ENCODE results near the gene METTL7A.

GRCh38 chr12:49827125-49827672 lies 1.0 kb downstream of the NCKAP5L start:
- PRO-cap = no peak
- RAMPAGE, long total RNA, 2 experiments = no peak in any of the 2 experiments

DNA sequence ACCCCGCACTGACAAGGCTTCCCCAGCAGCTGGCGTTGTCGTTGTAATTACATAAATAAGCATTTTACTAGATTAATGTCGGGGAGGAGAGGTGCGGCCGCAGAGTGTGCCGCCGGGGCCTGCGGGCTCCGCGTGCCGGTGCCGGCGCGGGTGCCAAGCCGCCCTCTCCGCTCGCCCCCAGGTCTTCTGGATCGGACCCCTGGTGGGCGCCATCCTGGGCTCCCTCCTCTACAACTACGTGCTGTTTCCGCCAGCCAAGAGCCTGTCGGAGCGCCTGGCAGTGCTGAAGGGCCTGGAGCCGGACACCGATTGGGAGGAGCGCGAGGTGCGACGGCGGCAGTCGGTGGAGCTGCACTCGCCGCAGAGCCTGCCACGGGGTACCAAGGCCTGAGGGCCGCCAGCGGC lies 4.7 kb downstream of the AQP2 start:
- PRO-cap = no peak
- RAMPAGE, long total RNA, 2 experiments = no peak in any of the 2 experiments

GRCh38 chr12:49962712-49963376 lies 1.2 kb downstream of the AQP5 start:
- PRO-cap = no peak
- RAMPAGE, long total RNA, 2 experiments = no peak in any of the 2 experiments

DNA sequence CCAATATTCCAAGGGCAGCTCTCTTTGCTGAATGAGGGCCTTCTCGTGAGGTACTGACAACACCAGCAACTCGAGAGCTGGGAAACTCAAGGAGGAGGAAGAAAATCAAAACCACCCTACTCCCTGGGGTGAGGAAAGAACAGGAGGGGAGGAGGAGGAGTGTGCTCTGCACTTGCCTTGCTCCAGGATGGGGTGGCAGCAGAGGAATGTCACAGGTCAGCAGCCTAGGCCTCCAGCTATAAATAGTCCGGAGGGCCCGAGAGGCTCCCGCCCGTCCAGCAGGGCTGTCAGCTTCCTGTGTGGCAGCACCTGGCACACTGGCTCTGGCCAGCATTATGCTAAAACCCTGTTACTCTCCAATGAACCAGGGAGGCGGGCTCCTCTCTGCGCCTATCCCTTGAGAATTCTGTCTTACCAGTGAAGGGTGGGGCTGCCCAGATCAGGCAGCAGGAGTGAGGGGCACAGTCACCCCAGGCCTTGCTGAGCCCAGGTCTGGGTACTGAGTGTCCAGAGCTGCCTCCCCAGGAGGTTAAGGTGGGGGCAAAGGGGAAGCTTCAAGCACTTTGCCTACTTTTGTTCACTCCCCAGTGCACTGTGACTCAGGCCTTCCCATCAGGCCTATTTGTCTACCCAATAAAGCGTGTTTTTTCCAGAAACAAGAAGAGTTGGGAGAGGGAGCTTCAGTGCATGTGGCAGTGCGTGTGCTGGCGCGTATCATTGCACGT lies 1.2 kb upstream of the COX14 start:
- PRO-cap = unidirectional peak, plus-strand start at position 663 of the sequence
- RAMPAGE, long total RNA, 2 experiments = no peak in any of the 2 experiments

DNA sequence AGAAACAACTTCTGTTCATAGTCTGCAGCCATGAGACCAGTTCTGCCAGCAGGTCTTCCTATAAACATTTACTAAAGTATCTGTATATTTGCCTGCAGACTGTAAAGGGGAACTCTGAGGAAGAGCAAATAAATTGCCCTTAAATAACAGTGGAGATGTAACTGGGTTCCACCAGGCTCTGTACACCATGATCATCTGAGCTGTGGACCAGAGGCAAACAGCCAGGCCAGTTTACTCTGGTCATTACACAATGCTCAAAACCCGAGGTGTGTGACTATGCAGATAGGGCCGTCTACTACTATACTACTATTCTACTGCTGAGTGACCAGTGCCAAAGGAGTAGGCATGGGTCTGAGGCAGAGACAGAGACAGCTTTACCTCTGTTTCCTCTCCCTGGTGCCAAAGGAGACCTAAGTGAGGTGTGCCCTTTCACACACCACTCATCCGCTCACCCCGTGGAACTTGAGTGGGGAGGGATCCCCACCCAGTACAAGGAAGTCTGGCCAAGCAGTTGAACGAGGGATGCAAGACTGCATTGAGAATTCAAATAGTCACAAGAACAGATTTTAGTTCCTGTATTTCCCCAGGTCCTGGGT lies 21.2 kb upstream of the CERS5 start:
- PRO-cap = no peak
- RAMPAGE, long total RNA, 2 experiments = no peak in any of the 2 experiments

- PRO-cap = no peak
- RAMPAGE, long total RNA, 2 experiments = no peak in any of the 2 experiments
These were observed 43.8 kb upstream of the DIP2B start for GRCh38 chr12:50460863-50461490.

- PRO-cap = no peak
- RAMPAGE, long total RNA, 2 experiments = no peak in any of the 2 experiments
These were observed 12.8 kb downstream of the DIP2B start for GRCh38 chr12:50517408-50518089.

DNA sequence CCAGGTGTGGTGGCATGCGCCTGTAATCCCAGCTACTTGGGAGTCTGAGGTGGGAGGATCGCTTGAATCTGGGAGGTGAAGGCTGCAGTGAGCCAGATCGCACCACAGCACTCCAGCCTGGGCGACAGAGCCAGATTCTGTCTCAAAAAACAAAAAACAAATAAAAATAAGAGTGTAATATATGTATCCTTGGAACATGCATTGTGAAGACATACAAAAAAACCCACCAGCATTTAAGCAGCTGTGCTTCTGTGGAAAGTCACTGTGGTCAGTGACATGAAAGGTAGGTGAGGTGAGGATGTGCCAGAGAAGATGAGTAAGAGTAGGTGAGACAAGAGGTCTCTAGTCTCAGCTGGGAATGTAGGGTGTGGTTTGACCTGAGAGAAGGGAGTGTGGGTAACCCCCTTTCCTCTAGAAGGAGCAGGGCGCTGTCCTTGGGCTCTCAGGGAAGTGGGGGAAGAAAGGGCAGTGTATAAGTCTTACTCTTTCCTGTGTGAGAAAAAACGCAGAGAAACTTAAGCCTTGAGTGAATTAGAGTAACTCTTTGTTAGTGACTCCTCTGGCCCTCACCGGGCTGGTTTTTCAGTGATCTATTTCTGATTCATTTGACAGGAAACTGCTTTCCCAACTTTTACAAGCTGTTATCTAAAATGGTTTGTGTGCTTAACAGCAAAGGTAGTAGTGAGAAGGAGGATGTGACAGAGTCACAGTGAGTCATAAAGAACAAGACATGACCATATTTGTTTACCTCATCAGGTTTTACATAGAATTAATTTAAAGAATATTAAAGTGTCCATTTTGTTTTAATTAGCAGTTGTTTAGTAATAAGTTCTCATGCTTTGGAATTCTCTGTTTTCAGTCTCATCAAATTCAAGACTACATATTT lies 27.8 kb downstream of the DIP2B start:
- PRO-cap = no peak
- RAMPAGE, long total RNA, 2 experiments = no peak in any of the 2 experiments

GRCh38 chr12:50536970-50538349 lies 32.7 kb downstream of the DIP2B start:
- PRO-cap = no peak
- RAMPAGE, long total RNA, 2 experiments = no peak in any of the 2 experiments

DNA sequence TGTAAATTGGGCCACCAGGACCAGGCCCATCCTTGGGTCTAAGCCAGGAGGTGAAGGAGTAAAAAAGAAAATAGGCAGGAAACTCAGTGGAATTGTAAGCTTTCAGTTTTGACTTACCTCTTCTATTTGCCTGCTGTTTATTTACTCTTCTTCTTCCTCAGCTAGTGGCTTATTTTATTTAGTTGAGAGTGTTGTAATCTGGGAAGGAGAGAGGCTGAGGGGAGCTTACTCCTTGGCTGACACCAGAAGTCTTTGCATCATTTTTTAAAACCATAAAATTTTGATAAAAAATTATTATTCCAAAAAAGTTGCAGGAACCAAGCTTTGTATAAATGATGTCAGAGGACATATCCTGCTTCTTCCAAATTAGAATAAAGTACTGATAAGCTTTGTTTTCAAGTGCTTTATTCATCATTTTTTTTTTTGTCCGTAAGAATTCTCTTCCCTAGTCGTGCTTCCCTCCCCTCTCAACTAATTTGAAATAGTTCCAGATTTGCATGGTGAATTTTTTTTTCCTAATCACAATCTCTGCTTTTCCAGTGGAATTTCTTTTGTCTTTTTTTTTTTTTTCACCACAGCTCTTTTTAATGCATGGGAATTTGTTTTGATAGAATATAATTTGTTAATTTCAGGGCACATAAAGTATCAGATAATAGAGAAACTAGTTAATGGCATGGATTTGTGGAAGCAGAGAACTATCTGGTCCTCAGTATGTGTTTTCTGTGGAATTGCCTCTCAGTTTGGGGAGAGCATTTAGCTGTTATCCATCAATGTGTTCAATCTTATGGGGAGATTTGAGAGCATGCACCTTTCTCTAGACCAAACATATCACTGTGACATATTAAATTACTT lies 64.0 kb downstream of the DIP2B start:
- PRO-cap = no peak
- RAMPAGE, long total RNA, 2 experiments = no peak in any of the 2 experiments

GRCh38 chr12:50581117-50582154 lies 76.7 kb downstream of the DIP2B start:
- PRO-cap = no peak
- RAMPAGE, long total RNA, 2 experiments = no peak in any of the 2 experiments

- PRO-cap = no peak
- RAMPAGE, long total RNA, 2 experiments = no peak in any of the 2 experiments
These were observed 114.4 kb downstream of the DIP2B start for GRCh38 chr12:50618954-50619795.

DNA sequence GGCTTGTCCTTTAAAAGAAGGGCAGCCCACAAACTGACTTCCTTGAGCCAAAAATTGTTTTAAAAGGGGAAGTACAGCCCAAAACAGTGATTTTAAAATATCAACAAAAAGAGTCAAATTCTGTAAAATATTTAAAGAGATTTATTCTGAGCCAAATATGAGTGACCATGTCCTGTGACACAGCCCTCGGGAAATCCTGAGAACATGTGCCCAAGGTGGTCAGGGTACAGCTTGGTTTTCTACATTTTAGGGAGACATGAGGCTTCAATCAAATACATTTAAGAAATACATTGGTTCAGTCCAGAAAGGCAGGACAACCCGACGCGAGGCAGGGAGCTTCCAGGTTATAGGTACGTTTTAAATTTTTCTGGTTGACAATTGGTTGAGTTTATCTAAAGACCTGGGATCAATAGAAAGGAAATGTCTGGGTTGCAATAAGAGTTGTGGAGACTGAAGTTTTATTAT lies 1.1 kb upstream of the METTL7A start:
- PRO-cap = no peak
- RAMPAGE, long total RNA, 2 experiments = no peak in any of the 2 experiments

DNA sequence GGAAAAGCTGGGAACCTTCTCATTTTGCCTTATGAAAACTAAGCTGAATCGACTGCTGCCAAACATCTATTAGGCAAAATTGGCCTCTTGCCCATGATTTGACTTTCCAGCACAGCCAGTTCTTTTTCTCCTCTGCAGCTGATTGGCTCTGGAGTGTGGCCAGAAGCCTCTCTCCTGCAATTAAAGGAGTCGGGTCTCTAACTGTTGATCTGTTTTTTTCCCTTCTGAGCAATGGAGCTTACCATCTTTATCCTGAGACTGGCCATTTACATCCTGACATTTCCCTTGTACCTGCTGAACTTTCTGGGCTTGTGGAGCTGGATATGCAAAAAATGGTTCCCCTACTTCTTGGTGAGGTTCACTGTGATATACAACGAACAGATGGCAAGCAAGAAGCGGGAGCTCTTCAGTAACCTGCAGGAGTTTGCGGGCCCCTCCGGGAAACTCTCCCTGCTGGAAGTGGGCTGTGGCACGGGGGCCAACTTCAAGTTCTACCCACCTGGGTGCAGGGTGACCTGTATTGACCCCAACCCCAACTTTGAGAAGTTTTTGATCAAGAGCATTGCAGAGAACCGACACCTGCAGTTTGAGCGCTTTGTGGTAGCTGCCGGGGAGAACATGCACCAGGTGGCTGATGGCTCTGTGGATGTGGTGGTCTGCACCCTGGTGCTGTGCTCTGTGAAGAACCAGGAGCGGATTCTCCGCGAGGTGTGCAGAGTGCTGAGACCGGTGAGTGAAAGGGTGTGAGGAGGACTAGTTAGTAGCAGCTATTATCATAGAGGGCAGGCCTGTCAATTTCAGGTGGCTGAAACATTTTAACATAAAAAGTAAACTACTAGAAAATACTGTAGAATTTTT lies at the start of gene METTL7A:
TSS of gene METTL7A (plus strand) at position 208 of the 858 bp plus-strand sequence.
- PRO-cap = unidirectional peak, plus-strand start at position 212 of the sequence
- RAMPAGE, long total RNA, 2 experiments = start-site peak on the plus strand in 2 of 2 experiments, centred at positions 211 to 219 of the sequence, 126 to 1,616 reads per replicate

- PRO-cap = no peak
- RAMPAGE, long total RNA, 2 experiments = no peak in any of the 2 experiments
These were observed 1.7 kb downstream of the METTL7A start for GRCh38 chr12:50926545-50926855.

- PRO-cap = no peak
- RAMPAGE, long total RNA, 2 experiments = no peak in any of the 2 experiments
These were observed 34.7 kb downstream of the HIGD1C start for GRCh38 chr12:50987051-50987435.

DNA sequence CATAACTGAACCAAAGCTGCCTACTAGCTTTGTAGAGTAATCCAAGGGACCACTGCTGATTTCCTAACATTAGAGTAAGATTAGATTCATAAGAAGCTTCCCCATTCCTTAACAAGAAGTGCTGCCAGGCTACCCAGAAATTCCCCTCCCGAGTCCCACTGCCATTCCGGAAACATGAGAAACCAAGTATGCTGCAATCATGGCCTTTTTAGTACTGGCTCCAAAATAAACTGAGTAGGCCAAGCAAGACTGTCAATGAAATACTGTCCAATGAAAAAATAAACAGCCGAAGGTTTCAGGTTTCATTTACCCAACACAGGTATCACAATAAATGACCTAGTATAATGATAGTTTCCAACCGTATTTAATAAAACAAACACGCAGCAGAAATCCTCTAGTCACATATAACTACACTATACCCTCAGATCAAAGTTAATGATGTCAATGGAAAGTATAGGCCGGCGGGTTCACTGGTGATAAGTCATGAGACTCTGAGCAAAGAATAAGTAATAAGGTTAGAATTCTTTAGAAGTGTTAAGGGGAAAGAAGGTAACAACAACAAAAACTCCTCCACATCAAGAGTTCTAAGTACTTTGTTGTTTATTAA lies 1.4 kb downstream of the SLC11A2 start:
- PRO-cap = no peak
- RAMPAGE, long total RNA, 2 experiments = no peak in any of the 2 experiments

- PRO-cap = no peak
- RAMPAGE, long total RNA, 2 experiments = no peak in any of the 2 experiments
These were observed 687 bp downstream of the SLC11A2 start for GRCh38 chr12:51025325-51026068.

DNA sequence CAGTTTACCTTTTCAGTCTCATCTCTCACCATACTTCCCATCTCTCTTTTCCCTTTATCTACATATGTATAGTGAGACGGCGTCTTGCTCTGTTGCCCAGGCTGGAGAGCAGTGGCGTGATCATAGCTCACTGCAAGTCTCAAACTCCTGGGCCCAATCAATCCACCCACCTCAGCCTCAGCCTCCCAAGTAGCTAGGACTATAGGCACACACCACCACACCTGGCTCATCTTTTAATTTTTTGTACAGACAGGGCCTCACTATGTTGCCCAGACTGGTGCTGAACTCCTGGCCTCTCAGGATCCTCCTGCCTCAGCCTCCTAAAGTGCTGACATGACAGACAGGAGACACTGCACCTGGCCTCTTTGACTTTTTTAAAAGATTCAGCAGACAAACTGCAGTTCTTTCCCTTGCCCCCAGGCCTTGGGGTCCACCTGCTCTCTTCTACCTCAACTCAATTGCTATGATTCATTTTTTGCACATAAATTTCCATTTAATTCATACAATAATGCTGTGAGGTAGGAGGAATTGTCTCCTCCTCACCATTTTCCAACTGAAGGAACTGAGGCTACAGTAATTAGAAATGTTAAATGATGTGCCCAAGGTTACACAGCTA lies 33.5 kb downstream of the TFCP2 start:
- PRO-cap = no peak
- RAMPAGE, long total RNA, 2 experiments = no peak in any of the 2 experiments

GRCh38 chr12:51379153-51379998 lies 11.8 kb downstream of the GALNT6 start:
- PRO-cap = no peak
- RAMPAGE, long total RNA, 2 experiments = no peak in any of the 2 experiments

Measured in breast epithelium (tissue), 2 donors.